Mammary microvascular endothelial cell (primary cell): ENCODE data around the genes RPS6KL1 and MLH3.

DNA sequence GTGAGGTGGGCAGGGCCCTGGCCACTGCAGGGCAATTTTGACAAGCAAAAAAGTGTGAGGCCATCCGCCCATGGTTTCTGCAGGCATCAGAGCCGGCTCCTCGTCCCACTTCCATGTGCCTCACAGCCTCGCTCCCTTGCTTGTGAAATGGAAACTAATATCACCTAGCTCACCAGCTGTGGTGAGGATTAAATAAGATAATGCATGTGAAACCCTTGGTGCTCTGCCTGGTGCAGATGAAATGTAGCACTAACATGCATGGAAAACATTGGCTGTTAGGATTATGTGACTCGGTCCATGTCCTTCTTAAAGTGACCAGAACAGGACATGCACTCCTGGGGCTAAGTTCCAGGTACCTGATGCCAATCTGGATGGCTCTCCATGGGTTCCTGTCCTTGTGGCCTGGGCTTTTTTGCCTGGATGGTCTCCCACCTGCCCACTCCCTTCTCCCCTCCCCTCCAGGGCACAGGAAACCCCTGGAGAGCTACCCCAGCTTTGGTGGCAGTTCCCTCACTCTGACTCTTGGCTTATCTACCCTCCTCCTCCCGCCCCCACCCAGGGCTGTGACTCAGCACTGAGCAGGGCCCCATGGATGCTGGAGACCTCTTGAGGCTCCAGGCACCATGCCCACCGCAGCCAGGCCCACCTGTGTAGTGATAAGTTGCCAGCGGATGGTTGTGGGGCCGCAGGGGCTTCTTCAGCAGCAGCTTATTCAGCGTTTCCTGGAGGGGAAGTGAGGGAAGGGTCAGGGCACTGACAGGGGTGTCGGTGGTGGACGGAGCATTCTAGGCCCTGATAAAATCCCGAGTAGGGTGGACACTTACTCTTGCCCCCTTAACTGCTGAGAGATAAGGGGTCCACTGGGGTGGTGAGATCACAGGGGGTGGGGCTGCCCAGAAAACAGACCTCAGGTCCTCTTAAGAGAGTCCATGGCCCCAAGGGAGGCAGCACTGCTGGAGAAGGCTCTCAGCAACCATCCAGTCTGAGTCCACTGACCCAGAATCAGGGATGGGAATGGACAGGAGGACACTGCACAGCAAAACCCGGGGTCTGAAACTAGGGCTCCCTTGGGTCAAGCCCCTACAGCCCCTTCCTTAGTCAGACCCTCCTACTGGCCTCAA lies 11.6 kb upstream of the PNMA1 start:
- RAMPAGE, long total RNA = no peak

GRCh38 chr14:73761323-73761897 lies 1.3 kb upstream of the MIDEAS start:
- RAMPAGE, long total RNA = no peak

DNA sequence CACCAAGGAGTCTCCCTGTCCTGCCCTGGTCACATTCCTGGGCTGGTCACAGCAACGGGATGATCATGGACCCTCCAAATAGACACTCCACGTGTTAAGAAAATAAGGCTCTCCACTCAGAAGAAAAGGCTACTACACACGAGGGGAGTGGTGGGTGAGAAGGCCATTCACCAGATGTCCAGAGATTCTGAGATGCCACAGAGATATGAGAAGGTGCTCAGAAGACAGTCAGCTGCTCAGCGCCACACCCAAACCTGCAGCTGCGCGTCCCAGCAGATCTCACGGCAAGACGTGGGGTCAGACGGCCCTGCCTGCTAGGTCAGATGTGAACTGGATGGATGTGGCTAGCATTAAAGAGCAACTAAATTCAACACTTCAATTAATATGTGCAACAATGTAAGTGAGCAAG lies 11.3 kb upstream of the MIDEAS start:
- RAMPAGE, long total RNA = no peak

GRCh38 chr14:73783108-73783861 lies 23.2 kb upstream of the MIDEAS start:
- RAMPAGE, long total RNA = no peak

DNA sequence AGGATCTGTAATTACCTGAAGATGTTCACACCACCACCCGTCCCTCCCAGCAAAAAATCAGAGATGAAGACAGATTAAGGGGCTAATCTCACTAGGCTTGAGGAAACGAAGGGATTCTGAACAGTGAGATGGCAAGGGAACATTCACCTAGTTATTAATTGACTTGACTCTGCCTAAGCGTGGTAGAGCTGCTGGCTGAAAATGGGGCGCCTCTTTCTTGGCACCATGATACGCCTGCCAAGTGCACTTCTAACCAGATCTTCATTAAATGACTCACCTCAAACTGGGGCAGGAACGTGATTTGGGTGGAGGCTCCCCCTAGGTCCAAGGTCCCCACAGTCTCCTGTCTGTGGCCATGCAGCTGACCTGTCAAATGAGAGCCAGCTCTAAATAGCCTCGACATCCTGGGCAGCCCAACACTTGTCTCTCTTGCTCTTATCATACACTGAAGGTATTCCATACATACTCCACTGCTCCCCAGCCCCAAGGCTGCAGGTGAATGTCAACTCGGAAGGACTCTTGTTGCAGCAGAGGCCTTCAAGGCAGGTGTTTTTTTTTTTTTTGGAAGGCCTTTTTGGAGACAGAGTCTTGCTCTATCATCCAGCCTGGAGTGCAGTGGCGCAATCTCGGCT lies 26.1 kb downstream of the COQ6 start:
- RAMPAGE, long total RNA = no peak

GRCh38 chr14:74089081-74089457 lies 4.3 kb downstream of the LIN52 start:
- RAMPAGE, long total RNA = no peak

DNA sequence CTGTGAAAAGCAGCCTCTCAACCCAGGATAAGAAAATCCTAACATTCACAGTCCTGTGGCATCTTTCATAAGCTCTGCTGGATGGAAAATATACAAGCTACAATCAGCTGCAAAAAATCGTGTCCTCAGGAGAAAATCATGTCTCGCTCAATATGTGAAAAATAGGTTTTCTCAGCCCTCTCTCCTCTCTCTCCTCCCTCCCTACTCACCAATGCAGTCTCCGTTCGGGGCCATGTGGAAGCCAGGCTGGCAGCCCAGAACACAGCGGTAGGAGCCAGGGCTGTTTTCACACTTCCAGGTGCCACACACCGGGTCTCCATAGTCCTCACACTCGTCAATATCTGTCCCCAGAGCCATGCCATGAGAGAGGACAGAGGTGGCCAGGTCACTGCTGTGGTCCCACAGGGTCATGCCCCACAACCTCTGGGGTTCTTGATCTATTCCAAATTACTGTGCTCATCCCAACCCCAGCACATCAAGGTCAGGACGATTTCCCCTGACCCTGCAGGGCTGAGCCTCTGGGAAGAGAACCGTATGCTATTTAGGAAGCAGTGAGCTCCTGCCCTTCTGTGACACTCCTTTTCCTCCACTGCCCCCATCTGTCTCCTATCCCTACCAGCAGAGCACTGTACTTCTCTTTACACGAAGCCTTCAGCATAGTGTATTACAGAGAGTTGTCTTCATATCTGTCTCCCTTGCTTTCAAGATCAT lies 13.6 kb downstream of the ISCA2 start:
- RAMPAGE, long total RNA = no peak

GRCh38 chr14:74524326-74524646 lies 30.7 kb downstream of the ISCA2 start:
- RAMPAGE, long total RNA = no peak

- RAMPAGE, long total RNA = no peak
Observed at GRCh38 chr14:74593554-74593975, 18.5 kb downstream of the LTBP2 start.

- RAMPAGE, long total RNA = no peak
Observed at GRCh38 chr14:74656011-74656421, 44.0 kb upstream of the LTBP2 start.

DNA sequence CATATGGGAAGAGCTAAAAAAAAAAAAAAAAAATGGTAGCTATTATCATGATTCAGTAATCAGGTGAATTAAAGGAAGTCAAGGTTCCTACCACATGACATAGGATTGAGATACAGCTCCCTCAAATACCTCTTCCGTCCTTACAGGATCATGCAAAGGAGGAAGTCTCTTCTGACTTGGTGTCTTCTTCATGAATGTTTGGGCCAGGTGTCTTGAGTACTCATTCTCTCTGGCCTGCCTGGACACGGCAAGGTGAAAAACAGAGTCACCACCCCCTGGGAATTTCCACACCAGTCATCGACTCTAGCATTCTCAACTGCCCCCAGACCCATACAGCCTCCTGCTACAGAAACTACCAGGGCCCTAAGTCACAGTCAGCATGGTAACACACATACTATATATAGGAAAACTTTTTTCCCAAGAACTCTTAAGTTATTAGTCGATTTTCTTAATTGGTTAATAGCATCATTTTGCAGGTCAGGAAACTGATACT lies 44.9 kb upstream of the LTBP2 start:
- RAMPAGE, long total RNA = no peak

DNA sequence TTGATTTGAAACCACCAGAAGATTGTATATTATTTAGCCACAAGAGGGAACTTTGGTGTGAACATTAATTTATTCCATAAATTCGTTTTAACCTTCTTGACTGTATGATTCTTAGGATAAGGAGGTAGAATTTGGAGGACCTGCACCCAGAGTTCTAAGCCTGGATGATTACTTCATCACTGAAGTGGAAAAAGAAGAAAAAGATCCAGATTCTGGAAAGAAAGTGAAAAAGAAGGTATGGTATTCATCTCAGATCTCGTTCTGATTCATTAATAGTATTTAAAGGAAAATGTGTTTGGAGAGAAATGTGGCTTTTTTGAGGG lies 53.3 kb downstream of the YLPM1 start:
- RAMPAGE, long total RNA = no peak

DNA sequence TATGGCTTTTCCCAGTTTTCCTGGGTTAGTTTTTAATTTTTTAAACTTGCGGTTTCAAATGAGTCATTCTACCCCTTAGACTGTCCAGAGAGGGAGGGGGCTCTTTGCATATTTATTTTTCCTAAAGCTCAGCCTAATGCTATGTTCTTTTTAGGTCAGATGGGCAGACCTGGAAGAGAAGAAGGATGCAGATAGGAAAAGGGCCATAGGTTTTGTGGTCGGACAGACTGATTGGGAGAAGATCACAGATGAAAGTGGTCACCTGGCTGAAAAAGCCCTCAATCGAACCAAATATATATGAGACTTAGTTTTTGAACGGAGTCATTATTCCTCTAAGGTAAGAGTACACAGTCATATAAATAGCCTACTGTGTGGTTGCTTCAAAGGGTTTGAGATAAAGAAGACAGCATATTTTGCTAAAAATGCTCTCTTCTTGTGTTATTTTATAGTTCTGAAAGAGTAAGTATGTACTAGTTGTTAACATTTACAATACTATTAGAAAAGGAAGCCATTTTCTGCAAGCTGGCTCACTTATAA lies 40.8 kb downstream of the PROX2 start:
- RAMPAGE, long total RNA = no peak

DNA sequence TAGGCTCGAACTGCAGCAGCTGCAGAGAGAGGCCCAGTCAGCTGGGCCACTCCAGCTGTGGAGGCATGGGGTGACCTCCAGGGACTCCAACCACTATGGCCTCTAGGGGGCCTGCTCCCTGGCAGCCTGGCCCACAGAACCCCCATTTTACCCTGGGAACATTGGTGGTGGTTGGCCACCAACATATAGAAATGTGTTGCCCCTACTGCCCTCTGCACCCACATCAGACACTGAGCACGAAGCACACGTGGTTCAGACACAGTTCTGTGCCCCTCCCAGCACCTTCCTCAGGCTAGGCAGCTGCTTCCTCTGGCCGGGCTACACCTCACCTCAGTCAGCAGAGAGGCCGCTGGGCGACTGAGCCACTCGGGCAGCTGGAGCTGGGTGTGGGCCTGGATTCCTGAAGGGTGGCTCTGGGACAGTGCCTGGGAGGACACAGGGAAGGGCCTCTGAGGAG lies 15.9 kb downstream of the RPS6KL1 start:
- RAMPAGE, long total RNA = no peak

- RAMPAGE, long total RNA = no peak
Observed at GRCh38 chr14:74923001-74923639, at the start of gene RPS6KL1. Gene RPS6KL1, minus strand, starts transcription at chr14:74923260.

GRCh38 chr14:74941545-74942096 lies 13.8 kb downstream of the PGF start:
- RAMPAGE, long total RNA = no peak

DNA sequence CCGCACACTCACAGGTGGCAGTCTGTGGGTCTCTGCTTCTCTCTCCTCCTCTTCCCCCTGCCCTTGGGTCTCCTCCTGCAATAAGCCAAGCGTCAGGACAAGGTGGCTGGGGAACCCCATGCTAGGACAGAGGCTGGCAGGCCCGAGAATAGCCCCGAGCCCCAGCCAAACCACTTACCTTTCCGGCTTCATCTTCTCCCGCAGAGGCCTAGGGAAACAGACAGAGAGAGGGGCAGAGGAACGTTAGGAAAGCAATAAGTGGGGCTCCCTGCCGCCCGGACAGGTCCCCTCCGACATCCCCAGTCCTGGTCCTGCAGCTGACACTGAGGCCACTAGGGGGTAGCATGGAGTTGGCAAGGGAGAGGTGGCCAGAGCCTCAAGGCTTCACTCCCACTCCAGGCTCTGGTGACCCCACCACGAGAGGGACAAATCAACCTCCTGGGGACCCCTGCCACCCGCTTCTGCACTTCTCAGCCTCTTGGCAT lies 9.2 kb downstream of the PGF start:
- RAMPAGE, long total RNA = no peak

DNA sequence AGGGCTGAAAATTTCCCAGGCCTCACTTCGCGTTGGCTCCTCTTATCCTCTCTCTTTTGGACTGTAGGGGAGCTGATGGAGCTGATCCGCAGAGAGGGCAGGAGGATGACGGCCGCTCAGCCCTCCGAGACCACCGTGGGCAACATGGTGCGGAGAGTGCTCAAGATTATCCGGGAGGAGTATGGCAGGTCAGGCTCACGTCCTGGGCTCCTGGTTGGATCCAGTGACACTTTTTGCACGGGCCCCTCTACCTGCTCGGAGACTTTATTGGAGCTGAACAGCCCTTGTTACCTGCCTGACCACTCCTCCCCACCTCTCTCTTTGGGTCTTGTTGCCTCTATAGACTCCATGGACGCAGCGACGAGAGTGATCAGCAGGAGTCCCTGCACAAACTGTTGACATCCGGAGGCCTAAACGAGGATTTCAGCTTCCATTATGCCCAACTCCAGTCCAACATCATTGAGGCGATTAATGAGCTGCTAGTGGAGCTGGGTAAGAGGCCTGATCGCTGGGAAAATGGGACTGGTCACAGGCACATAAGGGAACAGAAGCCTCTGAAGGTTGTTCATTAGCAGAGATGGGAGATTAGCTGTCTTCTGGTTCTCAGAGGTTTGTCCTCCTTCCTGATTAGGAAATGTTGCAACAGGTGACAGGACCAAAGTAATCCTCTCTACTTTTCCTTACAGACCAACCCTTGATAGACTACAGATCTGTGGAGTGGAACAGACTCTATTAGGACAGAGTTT lies 660 bp downstream of the EIF2B2 start:
- RAMPAGE, long total RNA = no peak

GRCh38 chr14:75050735-75051889 lies at the start of gene MLH3:
Gene MLH3, minus strand, starts transcription at chr14:75051467.
- RAMPAGE, long total RNA = no peak

DNA sequence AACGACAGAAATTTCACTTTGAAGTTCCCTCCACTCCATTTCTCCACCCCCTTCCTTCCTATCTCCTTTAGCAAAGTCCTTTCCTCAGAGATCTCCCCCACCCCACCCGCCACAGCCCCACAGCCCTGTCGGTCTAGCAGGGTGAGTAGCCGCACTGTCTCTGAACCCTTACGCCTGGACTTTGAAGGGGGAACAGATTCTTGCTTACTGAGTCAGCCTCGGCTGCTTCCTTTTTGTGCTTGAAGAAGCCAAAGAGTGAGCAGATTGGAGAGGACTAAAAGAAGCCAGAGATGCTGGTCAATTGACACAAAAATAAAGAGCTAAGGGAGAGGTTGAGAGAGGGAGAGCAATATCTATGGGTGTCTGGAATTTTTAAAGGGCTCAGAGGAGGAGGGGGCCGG lies 44.1 kb upstream of the FOS start:
- RAMPAGE, long total RNA = no peak